HGPS cell (cell line): ENCODE results near the genes OXTR and IL17RE.

GRCh38 chr3:8769328-8770214 lies at the start of gene OXTR:
Gene OXTR (minus strand): TSS chr3:8769613.
- RRBS, result no CpG with 5 or more reads among the region's 42 CpGs

DNA sequence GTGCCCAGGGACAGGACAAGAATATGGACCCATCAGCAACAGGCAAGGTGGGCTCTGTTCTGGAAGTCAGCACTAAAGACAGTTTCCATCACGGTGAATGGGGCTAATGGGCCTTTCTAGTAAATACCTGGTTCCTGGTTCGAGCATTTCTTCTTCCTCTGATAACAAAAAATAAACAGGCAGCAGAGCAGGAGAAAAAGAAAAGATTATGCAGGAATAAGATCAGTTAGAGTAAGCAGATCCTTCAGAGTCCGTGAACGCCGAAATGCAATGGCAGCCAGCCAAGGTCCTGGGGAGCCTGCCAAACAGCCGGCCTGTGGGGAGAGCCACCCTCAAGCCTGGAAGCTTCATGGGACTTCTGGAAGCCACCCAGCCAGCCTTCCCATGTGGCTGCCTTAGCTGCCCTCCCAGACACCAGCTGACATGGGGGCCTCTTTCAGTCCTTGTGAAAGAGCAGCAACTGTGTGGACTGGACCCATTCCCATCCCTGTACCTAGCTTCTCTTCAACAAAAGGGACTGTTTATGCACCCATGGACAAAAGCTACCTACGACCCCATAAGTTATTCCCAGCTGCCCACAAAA lies 64.8 kb upstream of the RAD18 start:
- RRBS, result no CpG with 5 or more reads among the region's 7 CpGs

- RRBS, result no CpG with 5 or more reads among the region's 1 CpG
Measured at GRCh38 chr3:9408849-9409185, 11.4 kb downstream of the SETD5 start.

GRCh38 chr3:9878567-9879124 lies 1.4 kb downstream of the CIDEC start:
- RRBS, result 51% methylated on average over 2 of the region's 6 CpGs

DNA sequence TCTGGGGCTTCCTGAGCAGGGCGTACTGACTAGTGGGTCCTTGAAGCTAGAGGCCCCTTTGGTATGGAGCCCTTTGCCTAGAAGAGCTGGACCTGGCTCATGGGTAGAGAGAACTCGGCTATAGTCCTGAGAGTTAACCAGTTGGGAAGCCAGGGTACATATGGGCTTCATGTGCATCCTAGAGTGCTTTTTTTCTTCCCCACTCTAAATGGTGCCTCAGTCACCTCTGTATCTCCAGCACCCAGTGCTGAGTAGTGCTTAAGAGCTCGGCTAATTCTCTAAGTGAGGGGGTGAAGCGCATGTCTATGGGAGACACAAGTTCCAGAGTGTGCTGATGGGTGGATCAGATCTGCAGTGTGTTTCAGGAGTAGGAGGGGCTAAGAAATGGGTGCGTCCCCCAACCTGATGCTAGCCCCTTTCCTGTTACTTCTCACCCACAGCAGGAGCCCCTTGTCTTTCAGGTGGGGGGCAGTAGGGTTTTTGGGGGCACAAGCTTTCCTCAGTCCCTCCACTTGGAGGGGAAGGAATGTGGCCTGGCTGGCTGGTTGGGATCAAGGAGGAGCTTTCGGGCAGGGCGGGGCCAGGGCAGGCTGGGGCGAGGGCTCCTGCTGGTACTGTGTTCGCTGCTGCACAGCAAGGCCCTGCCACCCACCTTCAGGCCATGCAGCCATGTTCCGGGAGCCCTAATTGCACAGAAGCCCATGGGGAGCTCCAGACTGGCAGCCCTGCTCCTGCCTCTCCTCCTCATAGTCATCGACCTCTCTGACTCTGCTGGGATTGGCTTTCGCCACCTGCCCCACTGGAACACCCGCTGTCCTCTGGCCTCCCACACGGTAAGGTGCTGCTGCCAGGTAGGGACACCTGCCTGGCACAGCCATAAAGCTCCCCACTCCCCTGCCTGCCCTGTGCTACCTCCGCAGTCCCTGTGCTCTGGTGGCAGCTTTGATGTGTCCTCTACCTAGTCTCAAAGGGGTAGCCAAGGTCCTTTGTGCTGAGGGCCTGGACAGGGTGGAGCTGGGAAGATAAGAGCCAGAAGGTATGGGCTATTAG lies at the start of gene IL17RE:
IL17RE (plus strand) TSS at position 617 of the 1,050 bp plus-strand sequence.
- RRBS, result no CpG with 5 or more reads among the region's 15 CpGs

DNA sequence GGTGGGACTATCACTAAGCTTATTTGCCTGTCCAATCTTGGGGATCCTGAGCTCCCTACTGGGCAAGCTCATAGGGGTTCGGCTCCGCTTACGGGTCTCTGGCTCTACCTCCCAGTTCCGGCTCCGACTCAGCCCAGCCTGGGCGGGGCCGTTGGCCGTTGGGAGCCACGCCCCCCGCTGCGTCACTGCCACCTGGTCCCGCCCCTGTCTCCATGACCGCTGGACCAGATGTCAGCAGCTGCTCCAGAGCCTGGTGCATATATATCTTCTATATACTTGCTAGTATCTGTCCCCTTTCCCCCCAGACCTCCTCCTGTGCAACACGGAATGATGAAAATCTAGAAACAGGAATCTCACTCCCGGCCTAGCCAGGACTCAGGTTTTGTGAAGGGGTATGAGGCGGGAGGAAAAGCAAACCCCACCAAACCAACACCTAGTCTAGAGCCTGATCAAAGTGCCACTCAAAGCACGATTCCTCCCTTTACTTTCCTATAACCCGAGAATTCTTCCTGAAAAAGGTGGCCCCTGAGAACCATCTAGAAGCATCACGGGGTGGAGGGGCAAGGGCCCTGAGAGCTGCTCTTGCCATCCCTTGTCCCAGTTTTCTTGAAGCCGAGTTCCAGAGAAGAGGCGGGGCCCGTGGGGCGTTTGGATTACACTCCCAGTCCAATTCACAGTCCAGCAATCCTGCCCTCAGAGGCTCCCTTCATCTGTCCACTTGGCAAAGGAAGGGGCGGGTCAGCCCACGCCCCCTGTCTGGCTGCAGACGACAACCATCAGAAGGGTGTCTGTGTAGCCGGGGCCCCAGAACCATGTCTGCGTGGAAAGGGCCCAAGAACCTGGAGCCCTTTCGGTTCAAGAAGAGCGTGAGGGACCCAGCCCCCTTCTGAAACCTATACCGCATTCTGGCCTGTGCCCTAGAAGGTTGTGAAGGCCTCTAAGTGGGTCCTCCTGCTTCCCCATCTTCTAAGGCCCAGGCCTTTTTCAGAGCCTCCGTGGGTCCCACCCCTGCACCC lies 16.9 kb upstream of the FANCD2 start:
- RRBS, result no CpG with 5 or more reads among the region's 32 CpGs

- RRBS, result no CpG with 5 or more reads among the region's 5 CpGs
Measured at GRCh38 chr3:10022482-10023096, 3.6 kb upstream of the FANCD2 start.

GRCh38 chr3:10142633-10143255 lies 1.2 kb downstream of the VHL start:
- RRBS, result 93% methylated on average over 6 of the region's 21 CpGs

- RRBS, result no CpG with 5 or more reads among the region's 16 CpGs
Measured at GRCh38 chr3:10232071-10232702, 16.1 kb upstream of the TATDN2 start.

- RRBS, result no CpG with 5 or more reads among the region's 12 CpGs
Measured at GRCh38 chr3:10234894-10235229, 13.4 kb upstream of the TATDN2 start.

GRCh38 chr3:10764077-10764912 lies 51.7 kb upstream of the SLC6A11 start:
- RRBS, result 25% methylated on average over 10 of the region's 33 CpGs

- RRBS, result no CpG with 5 or more reads among the region's 2 CpGs
Measured at GRCh38 chr3:10845441-10845875, 29.4 kb downstream of the SLC6A11 start.

DNA sequence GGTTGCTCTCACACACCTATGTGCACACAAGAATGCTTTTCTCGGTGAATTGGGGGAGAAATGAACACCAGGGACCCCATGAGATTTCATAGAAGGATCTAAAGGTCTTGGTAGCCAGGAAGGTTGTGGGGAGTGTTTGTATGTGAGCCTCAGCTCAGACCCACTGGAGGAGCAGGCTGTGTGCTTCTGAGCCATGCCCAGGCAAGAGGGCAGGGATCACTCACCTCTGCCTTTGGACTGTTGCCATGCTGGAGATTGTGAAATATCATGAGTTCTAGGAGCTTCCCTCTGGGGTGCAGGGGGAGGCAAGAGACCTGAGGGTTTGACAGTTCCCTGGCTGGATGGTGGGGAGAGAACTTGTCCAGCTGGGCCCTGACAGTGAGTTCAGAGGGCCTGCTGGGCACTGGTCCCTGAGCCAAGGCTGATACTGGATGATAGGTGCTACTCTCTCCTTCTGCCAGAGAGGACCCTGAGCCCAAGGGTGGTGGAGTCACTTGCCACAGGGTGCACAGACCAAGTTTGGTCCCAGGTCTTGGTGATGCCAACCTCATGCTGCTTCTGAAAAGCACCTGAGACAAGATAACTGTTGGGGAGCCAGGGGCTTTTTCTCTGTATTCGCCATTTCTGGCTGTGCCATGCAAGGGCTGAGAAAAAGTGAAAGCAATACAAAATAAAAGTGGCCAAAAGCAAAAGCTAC lies 6.1 kb downstream of the SLC6A1 start:
- RRBS, result no CpG with 5 or more reads among the region's 2 CpGs

DNA sequence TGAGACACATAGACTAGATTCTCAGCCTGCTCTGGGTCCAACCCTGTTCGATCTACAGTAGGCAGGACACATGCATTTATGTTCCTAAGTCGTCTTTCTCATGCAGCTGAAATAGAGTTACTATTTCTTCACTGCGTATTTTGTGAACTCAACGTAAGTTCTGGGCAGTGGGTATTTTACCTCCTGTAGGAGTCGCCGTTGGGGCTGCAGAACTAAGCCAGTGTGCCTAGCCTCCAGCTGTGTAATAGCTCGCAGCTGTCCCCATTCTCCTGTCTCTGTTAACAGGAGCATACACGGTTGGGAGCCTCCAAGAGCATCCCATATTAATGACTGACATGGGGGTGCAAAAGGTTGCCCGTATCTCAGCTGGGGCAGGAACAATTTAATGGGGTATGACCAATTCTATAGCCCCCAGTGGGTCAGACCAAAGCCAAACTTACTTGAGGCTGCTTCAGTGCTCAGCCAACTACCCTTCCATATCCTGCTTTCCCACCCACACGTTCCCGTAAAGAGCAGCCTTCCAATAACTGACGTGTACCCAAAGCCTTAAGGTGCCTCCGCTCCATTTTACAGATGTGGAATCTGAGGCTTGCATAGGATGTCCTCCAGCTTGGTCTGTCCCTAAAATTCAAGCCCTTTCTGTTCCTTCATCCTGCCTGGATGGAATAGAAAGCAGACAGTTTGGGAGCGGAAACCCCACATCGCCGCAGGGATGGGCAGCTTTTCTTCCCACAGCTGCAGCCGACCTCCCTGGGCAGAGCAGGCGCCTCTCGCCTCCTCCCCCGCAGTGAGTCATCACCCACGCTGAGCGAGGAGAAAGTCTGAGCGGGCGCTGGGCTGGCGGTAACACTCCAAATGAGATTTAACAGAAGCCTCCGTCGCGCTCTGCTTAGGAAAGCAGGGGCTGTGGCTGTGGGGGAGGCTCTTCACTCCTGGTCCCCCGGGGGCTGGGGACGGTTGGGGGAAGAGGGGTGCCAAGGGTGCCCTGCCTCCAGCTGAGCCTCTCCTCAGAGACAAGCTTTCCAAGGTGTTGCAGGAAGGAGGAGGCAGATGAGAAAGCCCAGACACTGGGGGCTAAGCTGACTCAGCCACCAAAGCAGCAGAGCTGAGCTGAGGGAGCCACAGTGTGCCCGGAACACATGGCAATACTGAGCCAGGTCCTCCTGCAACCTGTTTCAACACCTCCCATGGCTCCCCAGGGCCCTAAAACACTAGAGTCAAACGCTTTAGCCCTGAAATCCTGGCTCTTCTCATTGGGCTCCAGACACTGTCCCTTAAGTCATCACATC lies 57.9 kb upstream of the HRH1 start:
- RRBS, result no CpG with 5 or more reads among the region's 32 CpGs

- RRBS, result no CpG with 5 or more reads among the region's 5 CpGs
Measured at GRCh38 chr3:11131276-11131741, 23.0 kb upstream of the HRH1 start.

- RRBS, result 10% methylated on average over 4 of the region's 34 CpGs
Measured at GRCh38 chr3:11136588-11138009, 17.2 kb upstream of the HRH1 start.

GRCh38 chr3:11185523-11186156 lies 31.3 kb downstream of the HRH1 start:
- RRBS, result no CpG with 5 or more reads among the region's 11 CpGs

DNA sequence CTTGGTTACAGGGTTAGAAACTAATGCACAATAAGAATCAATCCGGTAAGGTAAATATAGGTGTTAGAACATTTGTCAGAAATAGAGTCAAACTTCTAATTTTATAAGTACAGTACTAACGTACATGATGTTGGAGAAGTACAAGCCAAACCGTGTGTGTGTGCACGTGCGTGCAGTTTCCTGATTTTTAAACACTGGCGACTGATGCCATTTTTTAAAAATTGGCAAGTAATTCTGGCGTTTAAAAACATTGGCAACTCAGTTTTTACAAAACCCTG lies 661 bp downstream of the ATG7 start:
- RRBS, result no CpG with 5 or more reads among the region's 7 CpGs